ENCODE measurements around a stretch of chr4.

DNA sequence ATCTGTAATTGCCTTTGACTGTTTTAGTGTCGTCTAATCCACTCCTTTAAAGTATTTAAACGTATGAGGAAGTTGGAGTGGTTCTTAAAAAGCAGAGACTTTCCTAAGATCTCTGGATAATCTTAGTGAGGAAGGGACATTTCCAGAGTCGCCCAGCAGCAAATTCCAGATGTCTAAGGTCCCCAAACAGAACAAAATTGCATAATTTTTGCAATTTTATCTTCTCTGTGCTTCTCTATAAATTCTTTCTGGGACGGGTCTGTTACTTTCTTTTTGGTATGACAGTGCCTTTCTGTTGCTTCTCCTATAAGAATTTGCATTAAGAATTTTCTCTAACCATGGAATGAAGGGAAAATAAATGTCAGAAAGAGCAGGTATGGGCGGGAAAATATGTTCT is 449 bp downstream of the MRPS18C start:
- PRO-cap: no peak
- RAMPAGE, long total RNA, 4 experiments: no peak in any of the 4 experiments

GRCh38 chr4:83906382-83907071 is 370.6 kb downstream of the GPAT3 start:
- PRO-cap: no peak
- RAMPAGE, long total RNA, 4 experiments: no peak in any of the 4 experiments

DNA sequence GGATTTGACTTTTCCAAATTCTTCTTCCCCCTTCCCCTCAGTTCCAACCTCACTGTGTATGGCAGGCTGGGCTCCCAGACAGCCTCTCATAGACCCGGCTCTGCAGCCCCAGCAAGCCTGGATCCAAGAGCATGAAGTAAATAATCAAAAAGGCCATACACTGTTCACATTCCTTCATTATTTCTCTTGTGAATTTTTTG is 446.7 kb downstream of the NKX6-1 start:
- PRO-cap: unidirectional peak, minus-strand start at position 115 of the sequence
- RAMPAGE, long total RNA, 4 experiments: no peak in any of the 4 experiments

GRCh38 chr4:84087592-84088257 is 411.4 kb downstream of the NKX6-1 start:
- PRO-cap: no peak
- RAMPAGE, long total RNA, 4 experiments: no peak in any of the 4 experiments

- PRO-cap: bidirectional peak, plus-strand start at chr4:84583675, minus-strand start at chr4:84583506
- RAMPAGE, long total RNA, 4 experiments: start-site peak on the minus strand in 2 of 4 experiments, at chr4:84583492-84583589 at its widest, 32 reads per replicate
These were observed 600 bp downstream of the CDS1 start for GRCh38 chr4:84583391-84584062.

GRCh38 chr4:84625131-84625594 is 42.2 kb downstream of the CDS1 start:
- PRO-cap: no peak
- RAMPAGE, long total RNA, 4 experiments: no peak in any of the 4 experiments

- PRO-cap: no peak
- RAMPAGE, long total RNA, 4 experiments: no peak in any of the 4 experiments
These were observed 17.9 kb downstream of the WDFY3 start for GRCh38 chr4:84948335-84949302.

DNA sequence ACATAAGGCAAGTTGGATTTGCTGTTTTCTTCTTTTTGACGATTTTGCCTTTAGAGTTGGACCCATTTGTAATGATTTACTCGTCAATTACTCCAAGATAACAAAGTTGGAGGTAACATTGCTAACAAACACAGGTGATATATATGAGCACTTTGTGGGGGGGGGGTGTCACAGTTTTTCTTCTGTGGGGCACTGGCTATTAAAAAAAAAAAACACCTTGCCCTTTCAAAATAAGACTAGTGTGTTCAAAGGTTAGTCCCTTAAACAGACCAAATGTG is 1.1 kb upstream of the WDFY3 start:
- PRO-cap: no peak
- RAMPAGE, long total RNA, 4 experiments: no peak in any of the 4 experiments

GRCh38 chr4:85659588-85660082 is 184.7 kb downstream of the ARHGAP24 start:
- PRO-cap: unidirectional peak, plus-strand start at chr4:85659827
- RAMPAGE, long total RNA, 4 experiments: no peak in any of the 4 experiments

DNA sequence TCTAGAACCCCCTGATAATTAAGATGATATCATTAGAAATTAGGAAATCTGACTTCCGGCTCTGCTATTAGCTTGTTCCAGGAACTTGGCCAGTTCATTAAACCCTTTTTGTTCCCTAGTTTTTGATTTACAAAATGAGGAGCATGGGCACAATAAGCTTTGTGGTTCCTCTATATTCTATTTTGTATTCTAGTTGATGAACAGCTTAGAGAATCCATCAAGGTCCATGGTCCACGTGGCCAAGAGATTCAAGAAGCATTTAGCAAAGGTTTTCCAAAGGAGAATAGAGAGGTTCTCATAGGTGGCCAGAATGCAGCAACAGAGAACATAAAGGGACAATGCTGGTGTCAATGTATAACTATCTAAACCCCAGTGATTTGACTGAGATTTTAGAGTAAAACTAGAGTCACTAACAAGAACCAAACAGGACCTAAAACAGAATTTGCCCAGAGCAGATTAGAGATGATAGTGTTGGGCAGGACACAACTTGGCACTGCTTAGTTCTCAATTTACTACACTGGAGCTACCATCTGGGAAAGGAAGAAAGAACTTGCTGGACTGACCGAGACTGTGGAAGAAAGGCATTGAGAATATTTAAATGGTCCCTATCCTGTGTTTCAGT is 407.6 kb downstream of the ARHGAP24 start:
- PRO-cap: no peak
- RAMPAGE, long total RNA, 4 experiments: no peak in any of the 4 experiments

GRCh38 chr4:86762557-86763113 is 86.5 kb downstream of the SLC10A6 start:
- PRO-cap: no peak
- RAMPAGE, long total RNA, 4 experiments: no peak in any of the 4 experiments

GRCh38 chr4:86959074-86960048 is 24.6 kb downstream of the AFF1 start:
- PRO-cap: no peak
- RAMPAGE, long total RNA, 4 experiments: start-site peak on the plus strand in 1 of 4 experiments, at chr4:86959256-86959990 at its widest, 42 reads per replicate

GRCh38 chr4:86971522-86972345 is 36.9 kb downstream of the AFF1 start:
- PRO-cap: no peak
- RAMPAGE, long total RNA, 4 experiments: start-site peak on the plus strand in 1 of 4 experiments, at chr4:86971968-86972089 at its widest, 25 reads per replicate

DNA sequence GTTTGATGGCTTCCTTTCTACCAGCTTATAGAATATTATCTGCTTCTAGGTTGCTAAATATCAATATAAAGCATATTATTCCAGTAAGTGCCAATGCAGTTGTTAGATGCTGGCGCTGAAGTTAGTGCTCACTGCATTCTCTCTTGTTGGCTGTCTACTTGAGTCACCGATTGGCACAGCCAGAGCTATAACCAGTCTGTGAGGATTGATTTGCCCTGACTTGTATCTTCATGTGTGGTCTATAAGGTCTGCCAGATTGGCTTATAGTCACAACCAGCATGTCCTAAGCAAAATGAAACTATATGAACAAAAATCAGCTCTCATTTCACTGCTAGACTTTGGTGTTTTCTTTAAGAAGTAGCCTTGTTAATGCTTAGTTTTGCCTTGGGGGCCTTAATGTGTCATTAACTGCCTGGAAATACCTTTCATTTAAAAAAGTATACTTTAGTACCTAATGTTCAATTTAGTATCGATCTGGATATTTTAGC is 98.7 kb downstream of the KLHL8 start:
- PRO-cap: no peak
- RAMPAGE, long total RNA, 4 experiments: no peak in any of the 4 experiments

DNA sequence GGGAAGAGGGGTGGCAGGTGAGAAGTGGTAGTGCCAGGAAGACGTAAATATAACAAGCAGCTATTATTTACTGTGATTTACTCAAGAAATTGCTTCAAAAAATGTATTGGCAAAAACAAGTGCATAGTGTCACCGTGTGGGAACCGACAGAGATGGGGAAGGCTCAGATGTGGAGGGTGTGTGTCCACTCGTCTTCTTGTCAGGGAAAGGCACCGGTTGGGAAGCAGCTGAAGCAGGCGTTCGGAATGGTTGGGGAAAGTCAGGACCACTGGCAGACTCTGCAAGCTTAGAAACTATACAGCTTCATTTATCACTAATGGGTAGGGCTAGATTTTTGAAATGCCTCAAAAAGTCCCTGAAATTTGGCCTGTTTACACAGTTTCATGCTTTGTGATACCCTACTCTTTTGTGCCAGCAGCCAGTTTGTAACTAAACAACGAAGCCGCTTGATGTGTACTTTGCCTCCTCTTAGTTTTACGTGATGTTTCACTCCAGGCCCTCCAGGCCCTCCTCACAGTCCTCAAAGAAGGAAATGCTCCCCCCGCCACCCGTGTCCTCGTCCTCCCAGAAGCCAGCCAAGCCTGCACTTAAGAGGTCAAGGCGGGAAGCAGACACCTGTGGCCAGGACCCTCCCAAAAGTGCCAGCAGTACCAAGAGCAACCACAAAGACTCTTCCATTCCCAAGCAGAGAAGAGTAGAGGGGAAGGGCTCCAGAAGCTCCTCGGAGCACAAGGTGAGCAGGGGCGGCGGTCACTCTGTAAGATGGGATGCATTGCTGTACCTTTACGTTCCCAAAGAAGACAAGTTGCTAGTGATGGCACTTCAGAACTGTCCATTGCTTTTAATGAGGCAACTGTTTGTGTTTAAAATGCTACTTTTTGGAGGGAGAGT is 94.6 kb downstream of the KLHL8 start:
- PRO-cap: no peak
- RAMPAGE, long total RNA, 4 experiments: no peak in any of the 4 experiments

- PRO-cap: bidirectional peak, plus-strand start at chr4:87419834, minus-strand start at chr4:87419728
- RAMPAGE, long total RNA, 4 experiments: no peak in any of the 4 experiments
These were observed 2.8 kb upstream of the NUDT9 start for GRCh38 chr4:87419543-87420080.

DNA sequence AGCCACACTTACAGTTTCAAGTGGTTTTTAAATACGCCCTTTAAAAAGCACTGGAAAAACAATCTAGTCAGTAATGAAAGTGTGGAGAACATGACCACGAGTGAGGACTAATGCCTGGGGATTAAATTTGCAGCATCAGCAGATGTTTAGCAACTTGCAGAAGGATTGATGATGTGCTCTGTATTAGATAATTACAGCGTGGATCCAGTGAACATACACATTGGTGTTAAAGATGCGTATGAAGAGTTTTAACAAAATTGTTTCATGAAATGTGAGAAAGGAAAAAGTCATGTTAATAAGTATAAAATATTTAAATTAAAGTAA is 5.8 kb downstream of the SPARCL1 start:
- PRO-cap: no peak
- RAMPAGE, long total RNA, 4 experiments: no peak in any of the 4 experiments

DNA sequence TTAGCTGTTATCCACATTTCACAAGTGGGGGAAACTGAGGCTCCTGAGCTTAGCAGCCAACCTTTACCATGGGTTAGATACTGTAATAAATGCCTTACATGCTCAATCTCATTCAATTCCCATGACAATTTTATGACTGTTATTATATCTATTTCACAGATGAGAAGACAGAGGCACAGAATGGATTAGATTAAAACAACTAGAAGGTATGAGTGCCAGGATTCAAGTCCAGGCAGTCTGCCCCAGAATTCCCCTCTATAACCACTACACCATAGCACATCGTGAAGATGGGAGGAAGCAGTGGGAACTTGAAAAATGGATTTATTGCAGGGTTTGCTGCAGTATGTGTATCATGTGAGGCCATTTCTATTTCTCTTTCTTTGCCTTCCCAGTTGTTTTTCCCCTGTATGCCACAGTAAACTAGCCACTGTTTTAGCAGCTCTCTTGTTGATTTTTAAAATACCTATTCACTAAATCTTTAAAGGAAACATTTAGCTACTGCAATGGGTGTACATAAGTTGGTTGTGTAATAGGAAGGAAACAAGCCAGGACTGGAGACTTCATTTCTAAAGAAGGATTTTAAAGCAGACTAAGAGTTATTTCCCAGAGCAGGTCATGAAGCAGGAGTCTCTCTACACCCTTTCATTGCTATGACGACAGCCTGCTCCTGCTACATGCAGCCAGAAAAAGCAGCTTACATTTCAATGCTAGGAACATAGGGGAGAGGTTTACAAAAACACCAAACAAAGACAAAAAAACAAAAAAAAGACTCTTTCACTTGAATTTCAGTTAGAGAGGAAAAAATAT is 3.8 kb downstream of the SPARCL1 start:
- PRO-cap: bidirectional peak, plus-strand start at position 645 of the sequence, minus-strand start at position 553 of the sequence
- RAMPAGE, long total RNA, 4 experiments: no peak in any of the 4 experiments

DNA sequence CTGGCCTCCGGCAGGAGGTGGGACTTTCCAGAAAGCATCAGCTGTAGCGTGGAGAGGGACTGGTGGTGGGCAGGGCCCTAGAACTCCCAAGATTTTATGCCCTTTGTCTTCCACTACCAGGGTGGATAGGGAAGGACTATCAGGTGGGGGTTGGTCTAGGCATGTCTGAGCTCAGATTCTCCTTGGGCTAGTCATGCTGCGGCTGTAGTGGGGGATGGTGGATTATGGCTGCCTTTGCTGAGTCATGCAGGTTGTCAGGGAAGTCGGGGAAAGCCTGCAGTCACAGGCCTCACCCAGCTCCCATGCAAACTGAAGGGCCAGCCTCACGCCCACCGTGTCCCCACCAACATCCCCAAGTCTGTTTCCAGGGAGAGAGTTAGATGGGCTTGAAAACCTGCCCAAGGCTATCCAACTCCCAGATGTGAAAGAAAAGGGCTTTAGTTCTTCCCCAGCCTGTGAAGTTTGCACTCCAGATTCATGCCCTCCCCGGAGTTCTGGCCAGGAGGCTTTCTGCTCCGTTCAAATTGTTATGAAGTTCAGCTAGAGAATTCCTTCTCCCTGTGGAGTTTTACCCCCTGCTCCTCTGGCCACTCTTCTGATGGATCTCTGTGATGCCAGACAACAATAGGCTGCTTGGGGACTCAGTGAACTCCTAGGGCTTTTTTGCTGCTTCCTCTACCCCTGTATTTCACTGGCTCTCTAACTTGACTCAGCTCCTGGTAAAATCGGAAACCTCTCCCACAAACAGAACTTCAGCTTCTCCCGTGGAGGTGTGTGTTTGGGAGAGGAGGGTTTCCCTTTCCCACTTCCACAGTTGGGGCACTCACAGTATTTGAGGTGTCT is 13.3 kb upstream of the MEPE start:
- PRO-cap: no peak
- RAMPAGE, long total RNA, 4 experiments: no peak in any of the 4 experiments

DNA sequence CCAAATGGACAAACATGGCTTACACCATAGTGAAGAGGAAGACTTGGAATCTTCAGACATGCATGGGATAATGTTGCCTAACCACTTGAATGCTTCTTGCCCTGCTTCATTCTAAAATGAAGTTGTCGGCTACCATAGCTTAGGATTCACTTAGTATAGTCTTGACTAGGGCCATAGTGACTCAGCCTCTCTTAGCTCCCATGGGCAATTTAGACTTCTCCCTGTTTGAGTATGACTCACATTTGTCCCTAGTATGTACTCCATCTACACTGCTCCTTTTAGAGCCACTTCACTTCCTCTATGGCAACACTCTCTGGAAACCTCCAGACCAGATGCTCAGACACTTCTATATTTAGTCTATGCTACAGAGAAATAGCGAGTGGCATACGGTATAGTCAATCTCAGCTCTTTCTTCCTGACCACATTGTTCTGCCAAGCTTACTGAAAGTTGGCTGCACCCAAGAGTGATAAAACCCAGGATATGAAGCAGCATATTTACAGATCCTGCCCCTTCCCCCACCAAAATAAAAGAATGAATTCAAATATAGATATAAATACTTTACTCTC is 11.2 kb downstream of the MEPE start:
- PRO-cap: no peak
- RAMPAGE, long total RNA, 4 experiments: no peak in any of the 4 experiments

Measured in Peyer's patch (tissue), 4 donors.